Skeletal muscle tissue (tissue), 7 donors: ENCODE measurements around the genes ZNF468, ERVV-1, TFPT and LILRB5.

GRCh38 chr19:52230876-52231517, 38.4 kb upstream of the ZNF766 start:
- PRO-cap, 3 experiments, result no peak in any of the 3 experiments
- RAMPAGE, long total RNA, result no peak
- RRBS, 2 experiments, result no CpG with 5 or more reads among the region's 1 CpG

DNA sequence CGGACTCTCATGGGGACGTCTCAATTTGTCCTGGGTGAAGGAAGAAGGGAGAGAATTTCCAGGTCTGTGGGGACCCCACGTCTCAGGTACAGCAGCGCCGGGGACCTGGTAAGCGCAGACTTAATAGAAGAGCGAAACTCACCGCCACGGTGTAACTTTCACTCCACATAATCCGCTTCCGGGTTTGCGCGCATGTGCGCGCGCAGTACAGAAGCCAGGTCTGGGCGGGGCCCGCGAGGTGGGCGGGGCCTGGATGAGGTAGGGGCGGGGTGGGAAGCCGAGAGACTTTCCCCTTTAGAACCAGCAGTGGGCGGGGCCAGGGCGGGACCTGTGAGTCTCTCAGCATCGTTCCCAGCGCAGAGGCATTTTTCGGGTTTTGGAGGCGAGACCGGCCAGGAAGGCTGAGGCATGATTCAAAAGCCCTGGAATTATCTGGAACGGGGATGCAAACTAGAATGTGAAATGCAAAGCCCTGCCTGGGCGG, 52.1 kb downstream of the ENSG00000269825 start:
- PRO-cap, 3 experiments, result peak in 2 of 3 experiments; most common plus-strand start position 359 of the sequence (in 1); most common minus-strand start position 180 of the sequence (in 1)
- RAMPAGE, long total RNA, result no peak
- RRBS, 2 experiments, result 3 to 4% methylated on average over 7 of the region's 31 CpGs

- PRO-cap, 3 experiments, result no peak in any of the 3 experiments
- RAMPAGE, long total RNA, result no peak
- RRBS, 2 experiments, result no CpG with 5 or more reads among the region's 3 CpGs
Observed at GRCh38 chr19:52647423-52648877, 42.3 kb downstream of the ENSG00000269825 start.

DNA sequence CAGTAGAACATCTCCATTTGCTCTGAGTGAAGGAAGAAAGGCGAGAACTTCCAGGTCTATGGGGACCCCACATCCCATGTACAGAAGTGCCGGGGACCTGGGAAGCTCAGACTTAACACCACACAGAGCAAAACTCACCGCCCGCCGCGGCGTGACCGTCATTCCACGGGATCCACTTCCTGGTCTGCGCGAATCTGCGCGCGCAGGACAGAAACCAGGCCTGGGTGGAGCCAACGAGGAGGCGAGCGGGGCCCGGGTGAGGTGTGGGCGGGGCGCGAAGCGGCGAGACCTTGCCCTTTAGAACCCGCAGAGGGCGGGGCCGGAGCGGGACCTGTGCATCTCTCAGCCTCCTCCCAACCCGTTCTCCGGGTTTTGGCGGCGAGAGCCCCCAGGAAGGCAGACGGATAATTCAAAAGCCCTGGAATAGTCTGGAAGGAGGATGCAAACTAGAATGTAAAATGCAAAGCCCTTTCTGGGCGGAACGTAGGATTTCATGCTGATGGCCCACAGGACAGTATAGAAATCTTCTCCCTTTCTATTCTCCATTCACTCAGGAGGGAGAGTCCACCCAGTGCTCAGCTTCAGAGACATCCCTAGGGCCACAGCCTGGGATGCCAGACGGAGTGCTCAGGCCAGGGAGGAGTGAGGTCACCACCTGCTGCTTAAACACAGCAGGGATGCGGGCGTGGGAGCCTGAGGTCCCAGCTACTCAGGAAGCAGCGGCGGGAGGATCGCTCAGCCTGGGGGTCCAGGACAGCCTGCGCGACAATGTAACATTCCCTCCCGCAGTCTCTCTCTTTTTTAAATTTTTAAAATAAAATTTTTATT, at the start of gene ZNF468:
Gene ZNF468 (minus strand): TSS at position 186 of the 828 bp plus-strand sequence.
- PRO-cap, 3 experiments, result peak in 3 of 3 experiments; most common minus-strand start position 167 of the sequence (in 2)
- RAMPAGE, long total RNA, result start-site peak on the minus strand centred at position 177 of the sequence, 24 bp wide, 72 and 70 reads in 2 replicates
- RRBS, 2 experiments, result 0% methylated on average over 2 of the region's 43 CpGs

DNA sequence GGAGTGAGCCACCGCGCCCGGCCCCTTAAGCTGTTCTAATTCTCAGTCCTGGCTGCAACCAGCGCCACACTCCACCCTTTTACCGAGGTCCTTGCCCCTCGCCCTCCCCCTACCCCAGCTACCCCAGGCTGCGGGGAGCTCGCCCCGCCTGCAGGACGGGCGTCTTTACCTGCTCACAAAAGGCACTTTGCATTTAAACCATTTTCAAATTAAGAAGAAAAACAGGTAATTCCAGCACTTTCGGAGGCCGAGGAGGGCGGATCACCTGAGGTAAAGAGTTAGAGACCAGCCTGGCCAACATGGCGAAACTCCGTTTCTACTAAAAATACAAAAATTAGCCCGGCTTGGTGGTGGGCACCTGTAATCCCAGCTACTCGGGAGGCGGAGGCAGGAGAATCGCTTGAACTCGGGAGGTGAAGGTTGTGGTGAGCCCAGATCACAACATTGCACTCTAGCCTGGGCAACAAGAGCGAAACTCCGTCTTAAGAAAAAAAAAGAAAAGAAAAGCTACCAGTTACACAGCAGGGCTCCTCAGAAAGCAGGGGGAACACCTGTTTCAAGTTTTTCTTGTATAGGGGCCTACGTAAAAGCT, 16.0 kb upstream of the ERVV-1 start:
- PRO-cap, 3 experiments, result no peak in any of the 3 experiments
- RAMPAGE, long total RNA, result no peak
- RRBS, 2 experiments, result no CpG with 5 or more reads among the region's 24 CpGs

GRCh38 chr19:53007196-53007846, 6.4 kb upstream of the ERVV-1 start:
- PRO-cap, 3 experiments, result peak in 1 of 3 experiments; most common plus-strand start chr19:53007469 (in 1); most common minus-strand start chr19:53007322 (in 1)
- RAMPAGE, long total RNA, result no peak
- RRBS, 2 experiments, result no CpG with 5 or more reads among the region's 10 CpGs

DNA sequence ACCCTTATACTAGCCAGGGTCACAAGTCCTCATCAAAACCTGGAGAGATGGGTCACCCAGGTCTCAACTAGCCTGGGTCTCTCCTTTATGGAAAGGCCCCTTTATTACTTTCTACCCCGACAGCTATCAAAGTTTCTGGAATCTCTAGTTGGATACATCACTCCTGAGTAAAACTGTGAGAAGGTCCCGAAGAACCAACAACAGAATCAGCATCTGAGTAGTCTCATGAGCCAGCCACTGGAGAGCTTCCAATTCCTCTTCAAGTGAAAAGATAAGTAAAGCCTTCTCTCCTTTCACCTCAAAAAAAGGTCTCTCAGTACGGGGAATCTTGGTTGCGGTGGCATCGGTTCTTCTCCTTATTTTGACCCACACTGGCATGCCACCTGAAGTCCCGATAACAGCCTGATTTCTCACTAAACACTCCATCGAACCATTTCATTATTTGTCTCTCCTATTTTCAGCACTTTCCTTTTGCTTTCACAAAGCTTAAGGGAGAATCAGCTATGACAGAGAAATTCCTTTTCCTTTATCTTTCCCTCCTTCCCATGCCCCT, at the start of gene ERVV-1:
Gene ERVV-1 (plus strand): TSS at position 334 of the 553 bp plus-strand sequence.
- PRO-cap, 3 experiments, result no peak in any of the 3 experiments
- RAMPAGE, long total RNA, result no peak
- RRBS, 2 experiments, result no CpG with 5 or more reads among the region's 7 CpGs

- PRO-cap, 3 experiments, result no peak in any of the 3 experiments
- RAMPAGE, long total RNA, result no peak
- RRBS, 2 experiments, result no CpG with 5 or more reads among the region's 5 CpGs
Observed at GRCh38 chr19:53123483-53123781, 9.3 kb downstream of the ZNF415 start.

DNA sequence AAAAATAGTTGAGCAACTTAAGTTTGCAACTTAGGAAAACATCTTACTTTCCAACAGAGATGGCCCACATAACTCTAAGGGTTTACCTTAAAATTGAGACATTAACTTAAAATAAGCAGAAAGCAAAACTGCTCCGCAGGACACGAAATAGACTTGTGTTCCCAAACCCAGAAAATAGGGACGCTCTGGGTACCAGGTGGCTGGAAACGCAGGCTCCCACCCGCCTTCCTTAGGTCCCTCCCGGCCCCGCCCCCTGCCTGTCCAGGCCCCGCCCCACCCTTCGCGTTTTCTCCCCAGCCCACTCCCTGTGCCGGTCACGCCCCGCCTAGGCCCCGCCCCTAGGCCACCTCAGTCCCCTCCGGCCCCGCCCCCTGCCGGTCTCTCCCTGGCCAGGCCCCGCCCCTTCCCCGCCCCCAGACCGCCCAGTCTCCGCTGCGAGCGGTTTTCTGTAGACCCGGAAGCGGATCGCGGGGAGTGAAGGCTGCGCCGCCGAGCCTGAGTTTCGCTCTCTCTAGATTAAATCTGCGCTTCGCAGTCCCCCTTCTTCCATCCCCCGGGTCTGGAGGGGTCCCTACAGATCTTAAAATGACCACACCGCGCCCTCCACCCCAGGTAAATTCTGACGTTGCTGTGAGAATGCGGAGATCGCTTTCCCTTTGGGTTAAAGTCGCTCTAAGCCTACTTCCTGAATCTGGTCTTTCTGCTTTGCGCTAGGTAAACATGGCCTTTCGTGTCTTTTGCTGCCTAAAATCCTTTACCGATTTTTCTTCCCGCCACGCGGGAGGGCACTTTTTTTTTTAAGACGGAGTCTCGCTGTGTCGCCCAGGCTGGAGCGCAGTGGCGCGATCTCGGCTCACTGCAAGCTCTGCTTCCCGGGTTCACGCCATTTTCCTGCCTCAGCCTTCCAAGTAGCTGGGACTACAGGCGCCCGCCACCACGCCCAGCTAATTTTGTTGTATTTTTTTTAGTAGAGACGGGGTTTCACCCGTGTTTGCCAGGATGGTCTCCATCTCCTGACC, 3.8 kb upstream of the ZNF665 start:
- PRO-cap, 3 experiments, result peak in 3 of 3 experiments; most common plus-strand start position 451 of the sequence (in 3)
- RAMPAGE, long total RNA, result start-site peak on the plus strand centred at position 467 of the sequence, 83 bp wide, 59 and 22 reads in 2 replicates
- RRBS, 2 experiments, result 2 to 3% methylated on average over 22 of the region's 60 CpGs

- PRO-cap, 3 experiments, result no peak in any of the 3 experiments
- RAMPAGE, long total RNA, result no peak
- RRBS, 2 experiments, result 7% methylated on average over 2 of the region's 36 CpGs; no CpG with 5 or more reads in 1 of the 2 experiments
Observed at GRCh38 chr19:53365841-53366526, 479 bp downstream of the ZNF525 start.

- PRO-cap, 3 experiments, result no peak in any of the 3 experiments
- RAMPAGE, long total RNA, result no peak
- RRBS, 2 experiments, result no CpG with 5 or more reads among the region's 24 CpGs
Observed at GRCh38 chr19:53985196-53986184, 5.9 kb upstream of the CACNG6 start.

DNA sequence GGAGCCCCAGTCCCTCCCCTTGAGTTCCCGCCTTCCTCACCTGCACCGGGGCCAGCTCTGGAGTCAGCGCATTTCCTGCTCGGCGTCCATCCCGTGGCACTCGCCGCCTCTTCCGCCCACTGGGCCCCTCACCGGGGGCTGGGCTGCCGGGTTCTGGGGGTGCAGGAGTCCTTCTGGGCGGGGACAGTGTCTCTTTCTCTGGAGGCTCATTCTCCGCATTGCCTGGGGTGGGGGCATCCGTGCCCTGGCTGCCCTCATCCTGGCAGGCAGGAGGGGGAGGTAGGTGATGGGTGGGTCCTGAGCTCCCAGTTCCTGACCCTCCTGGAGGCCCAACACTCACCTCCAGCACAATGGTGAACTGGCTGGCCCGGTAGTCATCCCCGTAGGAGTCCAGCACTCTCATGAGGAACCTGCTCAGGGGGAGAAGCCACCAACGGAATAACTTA, 5.4 kb downstream of the NDUFA3 start:
- PRO-cap, 3 experiments, result no peak in any of the 3 experiments
- RAMPAGE, long total RNA, result no peak
- RRBS, 2 experiments, result 84 to 87% methylated on average over 7 to 8 of the region's 17 CpGs

DNA sequence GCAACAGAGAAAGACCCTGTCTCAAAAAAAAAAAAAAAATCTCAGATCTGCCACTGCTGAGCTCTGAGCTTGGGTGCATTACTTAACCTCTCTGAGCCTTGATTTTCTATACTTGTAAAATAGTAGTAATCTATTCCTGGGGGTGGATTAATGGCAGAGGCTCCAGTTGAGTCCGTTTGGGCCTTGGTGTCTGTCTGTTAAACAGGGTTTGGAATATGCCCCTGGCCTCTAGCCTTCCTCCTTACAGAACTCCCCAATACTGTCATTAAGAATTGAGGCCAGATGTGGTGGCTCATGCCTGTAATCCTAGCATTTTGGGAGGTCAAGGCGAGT, 3.3 kb downstream of the TFPT start:
- PRO-cap, 3 experiments, result no peak in any of the 3 experiments
- RAMPAGE, long total RNA, result no peak
- RRBS, 2 experiments, result no CpG with 5 or more reads among the region's 2 CpGs

DNA sequence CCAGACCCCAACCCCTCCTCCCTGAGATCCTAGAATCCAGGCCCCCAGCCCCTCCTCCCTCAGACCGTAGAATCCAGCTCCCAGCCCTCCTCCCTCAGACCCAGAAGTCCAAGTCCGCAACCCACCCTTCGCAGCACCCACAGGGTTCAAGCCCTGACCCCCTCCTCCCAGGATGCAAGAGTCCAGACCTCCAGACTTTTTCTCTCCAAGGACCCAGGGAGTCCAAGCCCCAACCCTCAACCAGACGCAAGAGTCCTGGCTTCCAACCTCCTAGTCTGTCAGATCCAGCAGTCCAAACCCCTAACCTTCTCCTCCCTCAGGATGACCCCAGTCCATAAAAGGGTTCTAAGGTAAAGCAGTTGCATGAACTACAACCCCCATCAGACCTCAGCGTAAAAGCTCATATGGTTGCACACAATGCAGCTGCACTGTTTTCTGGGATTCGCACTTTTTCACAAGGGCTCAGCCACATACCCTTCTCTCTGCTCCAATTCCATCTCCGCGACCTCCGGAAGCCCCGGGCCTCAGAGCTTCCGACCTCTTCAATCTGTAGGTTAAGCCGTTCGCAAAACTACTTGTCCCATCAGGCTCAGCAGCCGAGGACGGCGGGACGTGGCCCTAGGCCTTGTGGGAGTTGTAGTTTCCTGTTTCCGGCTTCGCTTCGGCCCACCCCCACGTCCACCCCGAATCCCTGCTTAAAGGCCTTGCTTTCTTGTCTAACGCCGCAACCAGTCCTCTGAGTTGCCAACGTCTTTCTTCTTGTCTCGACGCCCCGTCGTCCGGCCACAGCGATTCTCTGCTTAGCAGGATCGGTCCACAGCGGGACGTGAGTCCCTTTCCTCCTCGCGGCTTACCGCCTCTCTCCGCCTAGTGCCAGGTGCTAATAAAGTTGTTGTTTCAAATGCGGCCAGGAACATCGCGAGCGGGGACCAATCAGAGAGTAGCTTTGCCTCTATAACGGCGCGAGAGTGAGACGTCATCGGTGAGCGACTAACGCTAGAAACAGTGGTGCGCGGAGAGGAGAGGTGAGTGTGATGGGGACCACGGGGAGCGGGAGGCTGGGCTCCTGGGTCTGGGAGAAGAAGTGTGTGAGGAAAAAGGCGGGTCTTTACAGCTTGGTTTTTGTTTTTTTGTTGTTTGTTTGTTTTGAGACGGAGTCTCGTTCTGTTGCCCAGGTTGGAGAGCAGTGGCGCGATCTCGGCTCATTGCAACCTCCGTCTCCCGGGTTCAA, at the start of gene TFPT:
Gene TFPT (minus strand): TSS at position 885 of the 1,231 bp plus-strand sequence.
- PRO-cap, 3 experiments, result peak in 3 of 3 experiments; most common plus-strand start position 1,005 of the sequence (in 3); most common minus-strand start position 849 of the sequence (in 1)
- RAMPAGE, long total RNA, result no peak
- RRBS, 2 experiments, result under 1 to 2% methylated on average over 13 of the region's 61 CpGs

DNA sequence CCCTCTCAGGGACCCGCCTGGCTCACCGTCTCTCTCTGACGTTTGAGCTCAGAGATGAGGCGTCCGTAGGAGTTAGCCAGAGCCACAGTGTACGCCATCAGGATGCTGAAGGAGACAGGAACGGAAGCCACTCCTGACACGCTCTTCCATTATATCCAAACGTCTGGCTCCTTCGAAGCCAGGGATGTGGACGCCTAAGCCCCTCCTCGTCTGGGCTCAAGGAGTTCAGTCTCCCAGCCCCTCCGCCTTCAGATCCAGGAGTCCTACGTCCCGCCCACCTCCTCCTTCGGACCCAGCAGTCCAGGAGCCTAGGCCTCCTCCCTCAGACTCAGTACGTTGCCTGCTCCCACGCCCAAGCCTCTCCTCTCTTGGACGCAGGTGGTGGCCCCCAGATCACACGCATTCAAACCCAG, 926 bp upstream of the LENG1 start:
- PRO-cap, 3 experiments, result no peak in any of the 3 experiments
- RAMPAGE, long total RNA, result no peak
- RRBS, 2 experiments, result no CpG with 5 or more reads among the region's 20 CpGs

DNA sequence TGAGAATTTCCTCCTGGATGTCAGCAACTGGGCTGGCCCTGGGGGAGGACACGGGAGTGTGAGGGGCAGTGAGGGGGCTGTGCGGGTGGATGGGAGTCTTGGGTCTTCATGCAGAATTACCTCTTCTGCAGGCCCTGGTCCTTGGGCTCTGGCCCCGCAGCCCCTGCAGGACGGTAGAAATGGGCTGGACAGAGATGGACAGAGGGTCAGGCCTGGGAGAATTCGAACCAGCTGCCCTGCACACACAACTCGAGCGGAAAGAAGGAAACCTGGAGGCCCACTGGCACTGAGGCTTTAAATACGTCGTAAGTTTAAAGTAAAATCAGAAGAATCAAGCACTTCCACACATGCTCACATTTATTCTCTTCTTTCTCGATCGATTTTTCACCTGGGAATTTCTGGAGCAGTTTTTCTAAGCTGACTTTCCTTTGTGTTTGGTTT, 4.7 kb downstream of the LILRB5 start:
- PRO-cap, 3 experiments, result no peak in any of the 3 experiments
- RAMPAGE, long total RNA, result no peak
- RRBS, 2 experiments, result no CpG with 5 or more reads among the region's 11 CpGs

DNA sequence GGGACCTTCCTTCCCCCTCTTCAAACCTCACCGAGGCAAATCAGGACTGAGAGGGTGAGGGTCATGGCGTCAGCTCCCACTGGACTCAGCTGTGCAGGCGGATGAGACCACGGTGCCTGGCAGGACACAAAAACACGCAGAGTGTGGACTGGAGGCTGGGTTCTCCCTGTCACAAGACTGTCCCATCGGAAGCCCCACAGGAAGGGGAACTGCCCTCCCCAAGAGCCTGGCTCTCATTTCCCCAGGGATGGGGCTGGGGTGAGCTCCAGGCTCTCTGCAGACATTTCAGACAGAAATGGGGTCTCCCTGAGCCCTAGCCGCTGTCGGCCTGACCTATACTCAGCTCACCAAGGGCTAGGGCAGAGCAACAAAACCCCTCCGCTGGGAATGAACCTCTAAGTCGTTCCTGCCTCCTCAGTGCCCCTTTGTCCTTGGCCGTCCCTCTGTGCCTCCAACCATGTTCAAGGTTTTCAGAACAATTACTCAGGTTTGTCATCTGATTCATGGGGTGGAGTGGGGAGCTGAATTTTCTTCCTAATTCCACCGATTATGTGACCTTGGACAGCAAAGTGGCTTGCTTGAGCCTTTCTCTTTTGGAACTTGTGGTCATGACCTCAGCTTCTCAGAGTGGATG, at the start of gene LILRB5:
Gene LILRB5 (minus strand): TSS at position 145 of the 634 bp plus-strand sequence.
- PRO-cap, 3 experiments, result no peak in any of the 3 experiments
- RAMPAGE, long total RNA, result start-site peak on the minus strand centred at position 119 of the sequence, 65 bp wide, 74 and 22 reads in 2 replicates
- RRBS, 2 experiments, result no CpG with 5 or more reads among the region's 12 CpGs

GRCh38 chr19:54430649-54431721, 15.7 kb downstream of the TTYH1 start:
- PRO-cap, 3 experiments, result no peak in any of the 3 experiments
- RAMPAGE, long total RNA, result no peak
- RRBS, 2 experiments, result 4 to 9% methylated on average over 3 of the region's 40 CpGs

- PRO-cap, 3 experiments, result no peak in any of the 3 experiments
- RAMPAGE, long total RNA, result no peak
- RRBS, 2 experiments, result no CpG with 5 or more reads among the region's 9 CpGs
Observed at GRCh38 chr19:54431722-54431980, 16.4 kb downstream of the TTYH1 start.

- PRO-cap, 3 experiments, result peak in 3 of 3 experiments; most common plus-strand start chr19:54449472 (in 1); most common minus-strand start chr19:54449430 (in 2)
- RAMPAGE, long total RNA, result no peak
- RRBS, 2 experiments, result 2% methylated on average over 30 to 31 of the region's 74 CpGs
Observed at GRCh38 chr19:54449354-54450192, 574 bp downstream of the LENG8 start.